Neutrophil (primary cell): Measurements from ENCODE around the genes ERVW-1, CALCR and CASD1.

DNA sequence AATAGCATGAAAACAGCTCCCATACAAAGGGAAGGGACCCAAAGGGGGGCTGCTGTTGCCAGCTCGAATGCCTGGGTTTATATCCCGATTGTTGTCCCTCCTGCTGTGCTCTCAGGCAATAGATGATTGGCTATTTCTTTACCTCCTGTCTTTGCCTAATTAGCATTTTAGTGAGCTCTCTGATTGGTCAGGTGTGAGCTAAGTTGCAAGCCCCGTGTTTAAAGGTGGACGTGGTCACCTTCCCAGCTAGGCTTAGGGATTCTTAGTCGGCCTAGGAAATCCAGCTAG is at the start of gene ERVW-1:
Gene ERVW-1 (minus strand): TSS at position 54 of the 288 bp plus-strand sequence.
- PRO-cap = no peak

DNA sequence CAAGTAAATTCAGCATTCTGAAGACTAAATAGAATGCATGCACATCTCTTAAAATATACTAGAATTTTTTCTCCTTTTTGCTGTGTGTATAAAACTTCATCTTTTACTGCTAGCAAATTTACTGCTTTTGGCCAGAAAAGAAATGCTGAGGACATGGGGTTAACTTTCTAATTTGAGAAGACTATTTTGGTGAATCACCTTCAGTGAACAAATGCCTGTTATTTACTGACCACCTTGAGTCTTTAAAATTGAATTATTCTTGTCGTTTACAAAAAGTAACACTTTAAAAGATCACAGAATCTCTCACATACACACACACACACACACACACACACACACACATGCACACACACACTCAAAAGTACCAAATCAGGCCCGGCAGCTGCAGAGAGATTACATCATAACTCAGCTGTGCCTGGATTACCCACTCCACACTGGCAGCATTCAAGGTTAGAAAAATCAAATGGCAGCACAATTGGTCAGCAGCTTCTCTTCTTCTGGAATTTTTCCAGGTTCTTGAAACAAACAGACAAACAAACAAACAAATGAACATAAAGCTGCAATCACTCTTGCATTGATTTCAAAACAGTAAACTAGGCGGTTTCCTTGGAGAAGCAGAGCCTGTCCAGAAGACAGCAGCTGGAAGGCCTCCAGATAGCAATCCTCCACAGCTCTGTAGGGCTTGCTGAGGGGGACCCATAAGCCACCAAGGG is 24.4 kb upstream of the FAM133B start:
- PRO-cap = no peak

DNA sequence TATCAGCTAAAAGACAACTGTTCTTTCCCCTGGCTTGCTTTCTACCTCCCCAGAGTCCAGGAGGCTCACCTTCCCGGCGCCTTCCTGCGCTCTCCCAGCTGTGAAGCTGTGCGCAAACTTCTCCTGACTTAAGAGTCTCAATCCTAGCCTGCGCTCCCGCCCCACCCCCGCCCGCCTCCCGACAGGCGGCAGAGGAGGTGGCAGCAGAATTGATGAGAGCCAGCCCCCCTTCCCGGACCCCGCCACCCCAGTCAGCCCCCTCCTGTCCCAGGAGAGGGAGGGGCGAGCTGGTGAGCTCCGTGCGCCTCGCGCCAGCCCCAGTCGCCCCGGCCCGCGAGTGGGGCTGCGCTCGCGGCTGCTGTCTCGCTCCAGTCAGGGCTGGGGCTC is at the start of gene CALCR:
Gene CALCR (minus strand): TSS at position 102 of the 387 bp plus-strand sequence.
- PRO-cap = no peak

GRCh38 chr7:94064673-94064982 is 60.5 kb upstream of the BET1 start:
- PRO-cap = no peak

DNA sequence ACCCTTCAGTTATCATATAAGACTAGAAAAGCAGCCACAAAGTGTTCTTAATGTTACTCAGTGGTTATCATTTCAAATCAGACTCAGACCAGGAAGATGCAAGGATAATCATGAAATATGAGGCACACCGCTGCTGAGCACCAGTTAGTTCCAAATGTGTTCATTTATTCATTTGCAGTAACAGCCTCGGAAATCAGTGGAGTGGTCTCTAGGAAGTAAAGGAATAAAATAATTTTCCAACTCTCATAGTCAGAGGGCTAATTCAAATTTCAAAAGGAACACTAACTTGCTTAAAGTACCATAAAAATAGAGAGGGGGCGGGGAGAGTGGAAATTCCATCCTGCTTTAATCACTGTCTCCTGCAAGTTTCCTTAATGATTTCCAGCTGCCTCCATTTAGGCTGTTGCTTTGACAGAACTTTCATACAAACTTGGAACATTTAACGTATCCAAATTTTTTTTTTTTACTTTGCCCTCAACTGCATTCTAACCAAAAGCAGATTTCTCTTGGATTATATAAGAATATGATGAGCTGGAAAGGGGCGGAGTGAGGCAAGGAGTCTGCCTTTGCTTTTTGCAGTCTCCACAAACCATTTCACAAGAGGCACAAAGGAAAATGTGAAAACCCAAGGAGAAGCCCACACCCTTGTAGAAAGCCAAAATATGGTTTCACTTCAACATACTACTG is 46.7 kb upstream of the COL1A2 start:
- PRO-cap = no peak

- PRO-cap = no peak
Measured at GRCh38 chr7:94404299-94405159, 9.8 kb downstream of the COL1A2 start.

DNA sequence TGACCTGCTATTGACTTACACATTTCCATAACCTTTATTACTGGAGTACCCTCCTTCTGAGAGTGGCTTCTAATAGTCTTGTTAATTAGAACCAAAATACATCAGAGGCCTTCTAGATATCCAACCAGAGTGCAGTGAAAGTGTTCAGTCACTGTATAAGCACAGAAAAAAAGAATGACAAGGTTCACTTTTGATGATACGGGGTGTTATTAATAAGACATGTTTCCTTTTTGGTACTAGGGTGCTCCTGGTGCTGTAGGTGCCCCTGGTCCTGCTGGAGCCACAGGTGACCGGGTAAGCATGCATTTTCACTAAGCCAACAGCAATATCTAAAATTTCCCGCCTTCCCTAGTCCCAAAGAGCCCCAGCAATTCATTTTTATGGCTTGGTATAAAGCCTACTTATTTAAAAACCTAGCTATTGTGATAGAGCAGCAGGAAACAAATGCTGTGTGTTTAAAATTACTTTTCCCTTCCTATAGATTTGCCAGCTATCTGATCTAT is 24.6 kb downstream of the COL1A2 start:
- PRO-cap = no peak

DNA sequence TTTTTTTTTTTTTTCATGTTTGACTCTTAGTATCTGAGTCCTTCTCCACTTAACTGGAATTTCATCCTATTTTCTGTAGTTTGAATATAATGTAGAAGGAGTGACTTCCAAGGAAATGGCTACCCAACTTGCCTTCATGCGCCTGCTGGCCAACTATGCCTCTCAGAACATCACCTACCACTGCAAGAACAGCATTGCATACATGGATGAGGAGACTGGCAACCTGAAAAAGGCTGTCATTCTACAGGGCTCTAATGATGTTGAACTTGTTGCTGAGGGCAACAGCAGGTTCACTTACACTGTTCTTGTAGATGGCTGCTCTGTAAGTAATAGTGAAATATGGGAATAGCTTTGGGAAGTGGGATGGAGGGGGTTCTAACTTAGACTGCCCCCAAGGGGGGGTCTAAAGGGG is 34.4 kb downstream of the COL1A2 start:
- PRO-cap = no peak

DNA sequence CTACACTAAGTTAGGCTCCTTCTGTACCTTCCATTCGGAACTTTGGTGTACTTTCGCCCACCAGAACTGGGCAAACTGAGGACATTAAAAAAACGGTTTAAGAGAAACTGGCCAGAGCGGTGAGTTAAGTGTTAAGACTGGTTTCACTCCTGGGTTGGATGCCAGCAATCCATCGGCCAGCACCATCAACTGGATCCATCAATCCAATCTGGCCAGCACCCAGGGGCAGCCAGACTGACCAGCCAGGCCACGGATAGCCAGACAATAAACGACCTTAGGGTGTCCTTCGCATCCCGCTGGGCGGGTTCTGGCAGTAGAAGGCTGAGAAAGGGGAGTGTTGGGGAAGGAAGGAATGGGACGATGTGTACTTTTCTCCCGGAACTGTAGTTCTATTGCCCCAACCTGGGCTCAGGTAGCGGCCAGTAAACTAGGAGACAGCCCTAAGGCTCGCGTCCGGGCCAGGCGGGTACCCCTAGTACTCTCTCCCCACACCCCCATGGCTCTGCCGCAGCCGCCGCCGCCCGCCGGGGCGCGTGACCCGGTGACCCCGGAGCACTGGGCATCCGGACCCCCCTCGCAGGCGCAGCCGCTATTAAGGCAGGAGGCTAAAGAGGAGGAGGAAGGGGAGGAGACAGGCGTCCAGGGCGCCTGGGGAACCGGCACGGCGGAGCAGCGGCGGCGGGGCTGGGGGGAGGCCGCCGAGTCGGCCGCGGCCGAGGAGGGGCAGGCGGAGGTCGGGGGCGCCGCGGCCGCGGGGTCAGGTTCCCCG is at the start of gene CASD1:
Gene CASD1 (plus strand): TSS at position 629 of the 769 bp plus-strand sequence.
- PRO-cap = no peak

DNA sequence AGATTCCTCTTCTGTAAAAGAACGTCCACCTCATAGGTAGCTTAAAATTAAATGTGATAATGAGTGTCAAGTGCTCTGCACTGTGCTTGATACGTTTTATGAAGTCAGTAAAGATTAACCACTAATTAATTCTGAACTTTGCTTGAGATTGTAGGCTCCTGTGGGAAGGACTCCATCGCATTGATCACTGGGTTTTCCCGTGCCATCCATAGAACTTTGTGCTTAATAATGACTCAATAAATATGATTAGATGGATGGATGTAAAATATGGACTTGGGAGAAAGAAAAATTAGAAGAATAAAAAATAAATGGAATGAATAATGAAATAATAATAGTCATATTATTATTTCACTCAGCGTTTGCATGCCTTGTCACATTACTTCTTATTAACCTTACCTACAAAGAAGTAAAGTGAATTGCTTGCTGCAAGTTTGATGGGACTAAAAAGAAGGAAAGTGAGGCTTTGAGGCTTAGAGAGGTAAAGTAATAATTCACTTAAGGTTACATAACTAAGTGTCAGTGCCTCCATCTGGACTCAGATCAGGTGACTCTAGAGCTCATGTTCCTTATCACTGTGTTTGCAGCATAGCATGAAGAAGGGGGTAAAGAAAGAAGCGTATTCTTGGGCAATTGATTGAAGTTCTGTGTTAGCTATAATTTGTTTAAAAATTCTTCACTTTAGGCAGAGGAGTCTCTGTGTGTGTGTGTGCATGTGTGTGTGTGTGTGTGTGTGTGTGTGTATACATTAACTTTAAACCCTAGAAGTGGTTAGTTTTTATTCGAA is 1.8 kb upstream of the PON3 start:
- PRO-cap = no peak

DNA sequence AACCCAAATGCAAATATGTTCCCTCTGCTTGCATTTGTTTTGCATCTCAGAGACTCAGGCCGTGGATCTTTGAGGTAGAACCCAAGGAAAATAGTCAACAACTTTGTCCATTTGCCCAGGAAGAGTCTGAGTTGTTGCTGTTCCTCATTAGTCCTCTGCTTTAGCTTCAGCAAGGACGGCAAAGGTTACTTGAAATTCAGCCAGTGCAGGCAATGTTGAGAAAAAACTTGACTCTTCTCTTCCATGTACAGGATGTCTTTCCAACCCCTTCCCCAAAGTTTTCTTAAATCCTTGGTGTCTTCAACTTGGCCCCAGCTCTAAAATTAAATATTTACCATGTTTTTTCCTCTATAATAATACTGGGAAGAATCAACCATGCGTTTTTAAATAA is 45.7 kb downstream of the PDK4 start:
- PRO-cap = no peak

DNA sequence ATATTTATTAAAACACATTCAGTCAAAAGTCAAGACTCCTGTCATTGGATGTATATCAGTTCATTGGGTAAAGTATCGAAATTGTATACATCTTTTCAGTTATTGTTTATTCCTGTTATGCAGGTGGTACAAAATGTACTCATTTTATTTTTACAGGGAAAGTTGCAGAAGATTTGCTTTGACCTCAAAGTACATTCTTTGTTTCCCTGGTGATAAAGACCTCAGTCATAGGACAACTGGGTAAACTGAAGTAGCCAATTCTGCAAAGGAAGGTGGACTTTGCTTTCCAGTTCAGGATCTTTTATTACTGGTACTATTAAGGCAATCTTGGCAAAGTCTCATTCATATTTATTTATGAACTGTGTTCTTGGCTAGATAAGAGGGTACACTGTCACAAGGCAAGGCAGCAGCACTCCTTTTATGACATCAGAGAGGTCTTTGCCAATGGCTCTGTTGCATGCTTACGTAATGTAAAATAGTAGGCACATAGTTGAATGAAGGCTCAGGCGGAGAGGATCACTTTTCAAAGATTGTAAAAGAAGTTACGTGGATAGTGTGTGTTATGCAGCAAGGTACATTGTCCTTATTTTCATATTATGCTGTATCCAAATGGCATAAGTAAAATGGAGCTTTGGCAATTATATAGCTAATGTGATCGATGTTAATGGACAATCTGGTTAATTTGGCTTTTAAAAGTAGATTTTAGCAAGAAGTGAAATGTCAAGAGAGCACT is 63.7 kb upstream of the PDK4 start:
- PRO-cap = no peak

GRCh38 chr7:95772926-95773847 is 833 bp downstream of the DYNC1I1 start:
- PRO-cap = no peak

GRCh38 chr7:96415556-96415995 is 93.7 kb upstream of the SLC25A13 start:
- PRO-cap = no peak

- PRO-cap = no peak
Measured at GRCh38 chr7:97015917-97016590, 8.6 kb downstream of the DLX5 start.

DNA sequence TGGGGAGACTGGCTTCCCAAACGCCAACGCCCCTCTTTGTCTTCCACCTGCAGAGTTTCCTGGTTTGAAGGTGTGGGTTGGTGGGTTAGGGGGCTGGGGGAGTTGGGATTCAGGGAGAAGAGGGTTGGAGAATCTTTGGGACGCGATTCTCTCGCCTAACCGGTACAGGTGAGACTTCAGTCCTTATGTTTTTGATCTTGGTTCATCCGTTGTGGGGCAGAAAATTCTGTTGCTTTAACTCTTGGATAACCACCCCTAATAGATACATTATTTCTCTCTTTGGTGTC is 352 bp downstream of the TAC1 start:
- PRO-cap = no peak

- PRO-cap = no peak
Measured at GRCh38 chr7:97951604-97952277, 38.3 kb downstream of the OCM2 start.

GRCh38 chr7:98119081-98119867 is 12.6 kb downstream of the LMTK2 start:
- PRO-cap = no peak

DNA sequence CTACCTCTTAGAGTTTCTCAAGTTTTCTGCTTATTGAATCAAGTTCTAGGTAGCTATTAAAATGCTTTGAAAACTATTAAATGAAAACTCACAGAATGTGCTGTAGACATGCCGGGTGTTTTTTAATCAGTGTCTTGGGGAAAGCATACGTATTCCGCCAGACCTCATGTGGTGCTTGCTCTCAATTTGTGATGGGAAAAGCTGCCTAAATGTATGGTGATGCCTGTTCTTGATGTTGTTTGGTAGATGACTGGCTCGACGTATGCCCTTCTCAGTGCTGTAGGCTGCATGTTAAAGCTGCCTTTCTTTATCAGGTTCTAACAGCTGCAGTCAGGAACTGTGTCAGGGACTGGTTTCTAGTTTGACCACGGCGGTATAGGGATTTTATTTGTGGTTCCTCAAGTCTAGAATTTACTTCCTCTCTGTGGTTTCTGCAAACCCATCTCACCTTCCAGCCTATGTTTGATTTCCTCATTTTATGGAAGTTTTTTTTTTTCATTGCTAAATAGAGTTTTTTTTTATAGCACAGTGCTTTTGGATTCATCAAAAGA is 26.4 kb downstream of the LMTK2 start:
- PRO-cap = no peak

DNA sequence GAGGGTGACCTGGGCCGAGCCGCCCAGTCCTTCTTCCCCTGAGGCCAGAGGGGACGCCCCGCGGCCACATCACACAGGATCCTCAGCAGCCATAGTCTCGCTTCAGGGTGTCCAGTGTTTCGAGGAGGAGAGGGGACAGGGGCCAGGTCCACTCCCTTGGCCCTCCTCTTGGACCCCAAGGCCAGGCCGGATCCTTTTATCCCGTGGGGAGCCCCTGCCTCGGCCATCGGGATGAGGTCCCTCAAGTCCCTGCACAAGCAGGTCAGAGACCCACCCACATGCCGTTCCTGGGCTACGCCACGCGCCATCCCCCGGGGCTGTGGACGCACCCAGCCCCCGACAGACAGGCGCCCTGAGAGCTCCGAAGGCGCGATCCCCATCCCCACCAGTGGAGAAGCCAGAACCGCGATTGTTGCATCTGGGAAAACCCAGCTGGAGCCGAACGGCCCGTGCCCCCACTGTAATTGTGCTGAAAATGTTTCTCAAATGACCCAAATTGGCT is 3.7 kb downstream of the BHLHA15 start:
- PRO-cap = no peak